PC-3 (cell line): ENCODE results near the genes PTPN14, KCTD3 and ESRRG.

GRCh38 chr1:213473914-213474541 lies 423.0 kb downstream of the RPS6KC1 start:
- RAMPAGE, long total RNA: no peak

DNA sequence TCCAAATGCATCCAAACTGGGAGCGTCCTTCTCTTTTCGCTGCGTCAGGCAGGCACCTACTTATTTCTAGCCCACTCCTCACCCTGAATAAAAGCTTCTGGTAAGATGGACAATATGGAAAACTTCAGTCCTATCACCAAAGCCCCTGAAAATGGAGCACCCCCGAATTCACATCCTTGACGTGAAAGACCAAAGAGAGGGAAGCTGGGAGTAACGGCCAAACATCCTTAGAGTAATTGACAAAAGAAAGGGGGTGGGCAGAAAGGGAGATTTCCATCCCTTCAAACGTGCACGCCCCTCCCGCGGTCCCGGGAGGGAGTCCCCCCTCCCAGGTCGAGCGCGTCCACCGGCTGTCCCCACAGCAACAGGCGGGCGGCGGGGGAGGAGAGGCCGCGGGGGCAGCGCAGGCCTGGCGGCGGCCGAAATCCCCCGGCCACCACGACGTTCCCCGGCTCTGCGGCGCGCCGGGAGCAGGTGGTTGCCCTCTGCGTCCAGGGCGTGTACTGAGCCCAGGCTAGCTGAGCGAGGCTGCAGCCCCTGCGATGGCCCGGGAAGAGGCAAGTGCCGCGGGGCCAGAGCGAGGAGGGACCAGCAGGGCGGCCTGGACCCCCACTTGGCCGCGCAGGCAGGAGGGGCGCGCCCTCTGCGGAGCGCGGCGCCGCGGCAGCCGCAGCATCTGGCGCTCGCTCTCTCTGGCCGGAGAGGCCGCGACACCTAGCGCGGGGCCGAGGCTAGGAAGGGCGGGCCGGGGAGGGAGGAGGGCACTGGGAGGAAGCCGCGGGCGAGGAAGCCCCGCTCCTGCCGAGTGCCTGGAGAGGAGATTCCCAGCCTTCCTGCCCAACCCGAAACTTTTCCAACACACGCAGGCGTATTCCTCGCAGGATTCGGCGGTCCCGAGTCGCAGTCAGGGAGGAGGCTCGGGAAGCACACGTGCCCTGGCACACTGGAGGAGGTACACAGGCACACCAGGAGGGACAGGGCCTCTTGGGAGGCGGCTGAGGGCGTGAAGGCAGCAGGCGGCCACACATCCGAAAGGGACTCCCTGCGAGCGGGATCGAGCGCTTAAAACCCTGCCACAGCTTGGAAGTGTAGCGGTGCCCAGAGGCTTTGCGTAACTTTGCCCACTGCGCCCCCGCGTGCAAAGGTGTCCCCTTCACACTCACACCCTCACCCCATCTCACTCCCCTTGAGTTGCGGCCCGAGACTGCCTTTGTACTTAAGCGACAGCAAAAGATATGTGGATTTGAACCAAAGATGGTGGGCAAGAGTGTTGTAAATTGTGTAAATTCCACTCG lies 5.0 kb upstream of the PROX1 start:
- RAMPAGE, long total RNA: no peak

DNA sequence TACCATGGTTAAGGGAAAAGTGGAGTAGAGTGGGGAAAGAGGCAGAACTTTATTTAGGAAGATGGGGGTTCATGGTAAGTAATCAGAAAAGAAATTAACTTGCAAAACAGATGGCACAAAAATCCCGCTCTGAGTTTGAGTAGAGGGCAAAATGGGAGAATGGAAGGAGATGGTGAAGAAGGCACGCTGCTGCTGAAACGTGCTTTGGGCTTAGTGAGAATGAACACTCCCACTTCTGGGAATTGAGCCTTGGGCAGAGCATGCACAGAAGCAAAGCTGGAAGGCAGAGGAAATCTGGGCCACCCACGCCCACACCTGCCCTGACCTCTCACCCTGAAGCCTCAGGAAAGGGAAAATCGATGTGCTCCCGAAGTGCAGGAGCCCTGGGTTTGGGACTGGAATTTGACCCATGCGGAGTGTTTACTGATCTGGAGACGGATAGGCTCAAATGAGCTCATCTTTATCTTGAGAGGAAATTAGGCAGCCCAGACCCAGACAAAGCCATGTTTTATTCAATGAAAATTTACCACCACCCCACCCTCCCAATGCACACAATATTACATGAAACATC lies 62.7 kb downstream of the PROX1 start:
- RAMPAGE, long total RNA: no peak

DNA sequence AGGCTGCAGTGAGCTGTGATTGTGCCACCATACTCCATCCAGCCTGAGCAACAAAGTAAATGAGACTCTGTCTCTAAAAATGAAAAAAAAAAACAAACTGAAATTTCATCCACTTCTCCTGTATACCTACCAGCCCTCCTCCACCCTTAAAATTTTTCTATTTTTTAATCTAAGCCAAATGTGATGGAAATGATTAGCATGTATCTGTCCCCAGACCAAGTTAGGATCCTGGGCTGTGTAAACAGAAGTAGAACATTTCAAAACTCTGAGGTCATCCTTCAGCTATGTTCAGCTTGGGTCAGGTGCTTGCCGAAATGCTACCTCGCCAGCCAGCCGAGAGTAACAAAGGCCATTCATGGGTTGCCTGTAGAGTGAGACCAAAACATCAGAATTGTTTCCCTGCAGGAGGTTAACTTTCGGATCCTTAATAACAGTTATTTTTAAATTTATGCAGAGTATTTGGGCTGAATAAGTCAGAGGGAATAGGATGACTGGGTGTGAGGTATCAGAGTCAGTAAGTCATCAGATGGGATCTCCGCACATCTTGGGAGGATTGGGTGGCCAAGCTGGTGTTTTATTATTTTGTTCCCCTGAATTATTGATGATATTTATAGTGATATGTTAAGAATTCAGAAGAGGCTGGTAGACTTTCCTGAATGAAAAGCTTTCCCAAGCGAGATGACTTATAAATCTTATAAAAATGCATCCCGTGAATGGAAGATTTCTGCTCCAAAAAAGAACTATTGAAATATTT lies 35.6 kb downstream of the SMYD2 start:
- RAMPAGE, long total RNA: no peak

DNA sequence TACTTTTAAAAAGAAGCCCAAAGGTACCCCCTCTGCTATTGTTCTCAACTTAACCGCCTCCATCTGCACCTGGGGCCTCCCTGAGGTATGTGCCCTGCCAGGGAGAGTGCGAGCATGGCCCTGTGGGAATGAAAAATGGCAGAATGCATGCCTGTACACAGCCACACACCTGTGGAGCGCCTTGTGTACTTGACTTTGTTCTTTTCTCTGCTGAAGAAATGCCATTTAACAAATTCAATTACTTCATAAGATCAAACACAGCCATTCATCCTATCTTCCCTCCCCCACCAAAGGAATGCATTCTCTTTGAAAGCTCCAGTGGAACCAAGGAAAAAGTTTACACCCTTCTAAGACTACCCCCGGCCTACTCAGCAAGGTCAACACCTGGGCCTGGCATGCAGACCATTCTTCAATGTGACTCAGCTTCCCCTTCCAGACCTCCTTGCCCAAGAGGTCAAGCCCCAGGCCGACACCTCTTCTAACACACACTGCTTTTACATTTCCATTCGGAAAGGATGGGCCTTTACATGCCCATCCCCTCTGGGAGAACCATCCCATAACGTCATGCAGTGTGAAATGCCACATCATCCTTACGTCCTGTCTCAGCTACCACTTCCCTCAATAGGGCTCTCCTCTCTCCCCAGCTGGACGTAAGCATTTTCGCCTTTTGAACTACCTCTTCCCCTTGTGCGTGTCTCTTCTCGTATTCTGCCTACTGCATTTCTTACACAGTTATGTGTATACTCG lies 123.8 kb downstream of the SMYD2 start:
- RAMPAGE, long total RNA: no peak

GRCh38 chr1:214422358-214422719 lies 129.1 kb downstream of the PTPN14 start:
- RAMPAGE, long total RNA: no peak

DNA sequence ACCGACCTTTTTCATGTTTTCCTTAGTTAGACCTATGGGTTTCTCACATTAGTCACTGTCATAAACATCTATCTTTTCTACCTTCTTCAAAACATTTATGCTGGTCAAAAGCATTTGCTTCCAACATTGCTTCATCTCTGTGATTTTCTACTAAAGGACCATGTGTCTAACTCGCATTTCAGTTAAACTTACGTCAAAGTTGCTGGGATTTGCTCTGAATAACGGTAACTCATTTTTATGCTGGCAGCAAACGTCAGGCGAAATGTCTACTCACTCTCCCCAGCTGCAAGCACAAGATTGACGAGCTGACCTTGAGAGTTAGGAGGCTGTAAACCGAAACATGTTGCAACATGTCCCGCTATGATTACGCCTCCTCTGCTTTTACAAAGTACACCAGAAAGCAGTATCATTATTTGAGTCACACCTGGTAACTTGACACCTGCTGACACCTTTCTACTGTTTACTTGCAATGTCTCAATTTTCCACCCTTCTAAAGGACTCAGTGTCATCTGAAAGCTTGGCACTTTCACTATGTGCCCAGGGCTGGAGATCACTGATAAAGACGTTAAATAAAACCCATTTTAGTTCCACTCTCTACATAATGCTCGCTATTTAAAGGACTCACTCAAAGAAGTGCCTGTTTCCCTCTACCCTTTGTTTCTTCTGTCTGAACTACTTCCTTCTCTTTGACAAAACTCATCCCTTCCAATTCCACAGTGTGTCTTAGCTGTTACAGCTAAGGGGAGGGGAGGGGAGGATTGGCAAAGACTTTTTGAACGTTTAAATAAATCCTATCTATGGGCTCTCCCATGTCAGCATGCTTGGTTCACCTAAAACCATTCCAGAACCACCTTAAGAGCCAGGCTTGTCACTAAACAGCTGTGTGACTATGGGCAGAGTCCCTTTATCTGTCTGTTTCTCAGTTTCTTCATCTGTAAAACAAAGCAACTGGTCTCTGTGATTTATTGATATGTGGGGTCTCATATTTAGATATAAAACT lies 111.8 kb downstream of the PTPN14 start:
- RAMPAGE, long total RNA: no peak

DNA sequence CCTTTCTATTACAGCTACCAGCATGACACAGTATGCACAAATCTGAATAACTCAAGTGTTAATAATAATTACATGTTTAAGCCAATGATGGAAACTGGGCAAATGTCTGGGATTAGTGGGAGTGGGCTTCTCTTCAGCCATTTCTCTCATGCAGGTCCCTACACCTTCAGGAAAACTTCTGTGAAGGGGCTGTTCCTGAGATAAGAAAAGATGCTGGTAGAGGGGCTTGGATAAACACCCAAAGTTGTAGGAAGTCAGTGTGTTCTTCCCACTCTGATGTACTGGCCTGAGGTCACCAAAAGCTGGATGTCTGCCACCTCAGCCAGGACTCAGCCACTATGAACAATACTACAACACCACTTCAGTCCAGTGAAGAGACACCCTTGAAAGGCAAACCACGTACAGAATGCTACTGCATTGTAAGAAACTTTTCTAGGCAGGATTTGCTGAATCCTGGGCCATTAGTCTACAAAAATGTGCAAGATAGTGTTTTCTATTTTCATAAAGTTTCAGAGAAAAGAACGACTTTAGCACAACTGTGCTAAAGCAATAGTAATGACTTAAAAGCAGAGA lies 2.5 kb downstream of the PTPN14 start:
- RAMPAGE, long total RNA: no peak

DNA sequence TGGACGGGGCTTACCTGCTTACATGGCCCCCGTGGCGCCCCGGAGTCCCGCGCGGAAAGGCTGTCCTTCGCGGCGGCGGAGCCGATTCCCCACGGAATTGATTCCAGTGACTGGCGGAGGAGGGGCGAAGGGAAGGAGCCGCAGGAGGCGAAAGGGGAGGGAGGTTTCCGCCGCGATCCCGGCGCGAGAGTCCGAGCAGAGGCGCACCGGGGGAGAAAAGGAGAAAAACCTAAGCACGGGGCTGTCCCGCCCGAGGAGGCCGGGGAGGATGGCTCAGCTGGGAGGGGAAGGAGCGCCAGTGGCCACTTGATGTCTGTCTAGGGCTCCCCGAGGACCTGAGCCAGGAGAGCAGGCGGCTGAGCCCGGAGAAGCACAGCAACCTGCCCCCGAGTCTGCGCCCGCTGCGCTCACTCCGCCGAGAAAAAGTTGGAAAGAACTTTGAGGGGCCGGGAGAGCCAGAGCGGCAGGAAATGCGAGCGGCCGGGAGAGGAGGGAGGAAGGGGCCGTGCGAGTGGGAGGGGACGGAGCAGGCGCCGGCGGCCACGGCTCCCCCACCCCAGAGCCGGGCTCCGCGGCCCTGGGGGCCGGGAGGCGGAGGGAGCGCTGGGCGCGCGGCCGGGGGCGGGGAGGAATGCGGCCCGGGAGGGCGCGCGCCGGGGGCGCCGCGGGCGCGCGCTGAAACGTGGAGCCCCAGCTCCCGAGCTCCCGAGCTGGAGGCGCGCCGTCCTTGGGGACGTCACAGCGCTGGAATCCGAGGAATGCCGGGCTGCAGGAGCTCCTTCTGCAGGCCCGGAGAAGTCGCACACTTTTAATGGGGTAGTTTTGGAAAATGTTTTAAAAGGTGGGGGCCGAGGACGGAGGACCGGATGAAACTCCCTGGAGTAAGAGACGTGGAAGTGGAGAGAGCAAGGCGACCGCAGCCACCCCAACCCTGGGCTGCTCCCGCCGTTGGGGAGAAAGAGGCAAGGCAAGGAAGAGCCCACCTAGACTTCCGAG lies at the start of gene PTPN14:
Gene PTPN14, minus strand, starts transcription at position 434 of the 996 bp plus-strand sequence.
- RAMPAGE, long total RNA: no peak

DNA sequence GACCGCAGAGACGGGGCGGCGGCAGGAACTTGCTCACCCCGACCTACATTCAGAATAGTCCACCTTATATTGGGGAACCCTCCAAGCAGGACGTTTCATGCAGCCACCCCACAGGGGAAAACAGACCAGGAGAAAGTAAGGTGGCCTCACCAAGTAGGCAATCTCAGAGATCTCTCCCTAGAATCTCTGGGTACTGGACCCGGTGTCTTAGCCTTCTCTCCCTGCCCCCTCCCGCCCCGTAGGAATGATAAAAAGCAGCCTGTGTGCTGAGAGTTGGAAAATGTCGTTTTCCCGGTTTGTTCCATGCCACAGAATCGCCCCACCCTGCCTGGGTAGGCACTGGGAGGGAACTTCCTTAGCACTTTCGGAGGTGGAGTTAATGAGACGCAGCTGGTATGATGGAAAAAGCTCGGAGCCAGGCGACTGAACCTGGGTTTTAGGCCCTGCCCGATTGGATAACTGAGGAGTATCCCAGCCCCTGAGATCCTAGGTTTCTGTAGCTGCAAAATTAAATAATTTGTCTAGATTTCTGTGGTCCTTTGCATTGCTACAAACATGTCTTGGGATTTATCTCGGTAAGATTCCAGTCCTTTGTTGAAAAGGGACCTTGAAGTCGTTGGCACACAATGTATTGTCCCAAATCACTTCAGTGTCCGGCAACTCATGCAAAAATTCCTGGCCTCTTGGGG lies 907 bp upstream of the PTPN14 start:
- RAMPAGE, long total RNA: no peak

DNA sequence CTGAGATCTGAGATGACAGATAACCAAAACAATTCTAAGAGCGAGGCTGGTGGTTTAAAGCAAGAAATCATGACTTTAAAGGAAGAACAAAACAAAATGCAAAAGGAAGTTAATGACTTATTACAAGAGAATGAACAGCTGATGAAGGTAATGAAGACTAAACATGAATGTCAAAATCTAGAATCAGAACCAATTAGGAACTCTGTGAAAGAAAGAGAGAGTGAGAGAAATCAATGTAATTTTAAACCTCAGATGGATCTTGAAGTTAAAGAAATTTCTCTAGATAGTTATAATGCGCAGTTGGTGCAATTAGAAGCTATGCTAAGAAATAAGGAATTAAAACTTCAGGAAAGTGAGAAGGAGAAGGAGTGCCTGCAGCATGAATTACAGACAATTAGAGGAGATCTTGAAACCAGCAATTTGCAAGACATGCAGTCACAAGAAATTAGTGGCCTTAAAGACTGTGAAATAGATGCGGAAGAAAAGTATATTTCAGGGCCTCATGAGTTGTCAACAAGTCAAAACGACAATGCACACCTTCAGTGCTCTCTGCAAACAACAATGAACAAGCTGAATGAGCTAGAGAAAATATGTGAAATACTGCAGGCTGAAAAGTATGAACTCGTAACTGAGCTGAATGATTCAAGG lies 38.8 kb downstream of the CENPF start:
- RAMPAGE, long total RNA: no peak

DNA sequence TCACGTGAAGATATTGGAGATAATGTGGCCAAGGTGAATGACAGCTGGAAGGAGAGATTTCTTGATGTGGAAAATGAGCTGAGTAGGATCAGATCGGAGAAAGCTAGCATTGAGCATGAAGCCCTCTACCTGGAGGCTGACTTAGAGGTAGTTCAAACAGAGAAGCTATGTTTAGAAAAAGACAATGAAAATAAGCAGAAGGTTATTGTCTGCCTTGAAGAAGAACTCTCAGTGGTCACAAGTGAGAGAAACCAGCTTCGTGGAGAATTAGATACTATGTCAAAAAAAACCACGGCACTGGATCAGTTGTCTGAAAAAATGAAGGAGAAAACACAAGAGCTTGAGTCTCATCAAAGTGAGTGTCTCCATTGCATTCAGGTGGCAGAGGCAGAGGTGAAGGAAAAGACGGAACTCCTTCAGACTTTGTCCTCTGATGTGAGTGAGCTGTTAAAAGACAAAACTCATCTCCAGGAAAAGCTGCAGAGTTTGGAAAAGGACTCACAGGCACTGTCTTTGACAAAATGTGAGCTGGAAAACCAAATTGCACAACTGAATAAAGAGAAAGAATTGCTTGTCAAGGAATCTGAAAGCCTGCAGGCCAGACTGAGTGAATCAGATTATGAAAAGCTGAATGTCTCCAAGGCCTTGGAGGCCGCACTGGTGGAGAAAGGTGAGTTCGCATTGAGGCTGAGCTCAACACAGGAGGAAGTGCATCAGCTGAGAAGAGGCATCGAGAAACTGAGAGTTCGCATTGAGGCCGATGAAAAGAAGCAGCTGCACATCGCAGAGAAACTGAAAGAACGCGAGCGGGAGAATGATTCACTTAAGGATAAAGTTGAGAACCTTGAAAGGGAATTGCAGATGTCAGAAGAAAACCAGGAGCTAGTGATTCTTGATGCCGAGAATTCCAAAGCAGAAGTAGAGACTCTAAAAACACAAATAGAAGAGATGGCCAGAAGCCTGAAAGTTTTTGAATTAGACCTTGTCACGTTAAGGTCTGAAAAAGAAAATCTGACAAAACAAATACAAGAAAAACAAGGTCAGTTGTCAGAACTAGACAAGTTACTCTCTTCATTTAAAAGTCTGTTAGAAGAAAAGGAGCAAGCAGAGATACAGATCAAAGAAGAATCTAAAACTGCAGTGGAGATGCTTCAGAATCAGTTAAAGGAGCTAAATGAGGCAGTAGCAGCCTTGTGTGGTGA lies 42.6 kb downstream of the CENPF start:
- RAMPAGE, long total RNA: no peak

GRCh38 chr1:215566812-215567531 lies at the start of gene KCTD3:
Gene KCTD3, plus strand, starts transcription at chr1:215567304.
- RAMPAGE, long total RNA: no peak

DNA sequence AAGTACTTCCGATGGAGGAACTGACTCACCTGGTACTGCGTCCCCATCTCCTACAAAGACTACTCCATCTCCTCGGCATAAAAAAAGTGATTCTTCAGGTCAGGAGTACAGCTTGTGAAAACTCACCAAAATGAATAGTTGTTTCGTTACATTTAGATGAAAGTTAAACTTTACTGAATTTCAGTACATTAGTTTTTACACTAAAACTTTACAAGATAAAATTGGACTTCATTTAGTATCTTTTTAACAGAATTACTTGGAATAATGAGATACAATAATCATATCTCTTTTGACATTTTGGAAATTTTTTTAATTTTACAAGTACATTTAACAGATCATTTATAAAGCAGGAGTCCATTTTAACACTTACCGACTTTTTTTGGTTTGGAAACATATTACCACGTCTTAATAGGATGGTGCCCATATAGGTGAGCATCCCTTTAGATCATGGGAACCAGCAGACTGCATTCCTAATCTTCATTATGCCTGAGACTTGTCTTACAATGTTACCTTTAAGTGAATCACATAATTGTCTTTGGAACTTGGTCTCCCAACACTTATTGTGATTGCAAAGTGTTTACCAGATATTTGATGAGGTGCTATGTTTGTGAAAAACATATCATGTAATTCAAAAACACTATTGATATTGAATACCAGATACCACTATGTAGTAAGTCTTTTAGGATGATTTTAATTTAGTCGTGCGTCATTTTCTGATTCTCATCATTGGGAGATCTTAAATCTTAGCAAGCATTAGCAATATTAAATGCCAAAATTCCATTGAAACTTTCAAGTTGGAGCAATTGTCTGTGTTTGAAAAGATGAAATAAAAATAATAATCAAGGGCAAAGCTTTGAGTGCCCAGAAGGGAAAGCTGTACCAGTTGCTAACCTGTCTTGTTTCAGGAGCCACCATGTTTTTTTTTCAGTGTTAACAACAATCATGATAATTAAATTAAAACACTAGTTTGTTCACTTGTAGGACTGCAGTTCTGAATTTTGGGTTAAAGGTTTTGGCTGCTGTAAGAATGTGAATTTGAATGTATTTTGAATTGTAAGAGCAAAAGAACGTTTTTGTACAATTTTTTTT lies 53.7 kb downstream of the KCTD3 start:
- RAMPAGE, long total RNA: no peak

GRCh38 chr1:215639356-215639933 lies 72.3 kb downstream of the KCTD3 start:
- RAMPAGE, long total RNA: no peak

- RAMPAGE, long total RNA: no peak
Observed at GRCh38 chr1:216499577-216499959, 76.3 kb upstream of the USH2A start.

DNA sequence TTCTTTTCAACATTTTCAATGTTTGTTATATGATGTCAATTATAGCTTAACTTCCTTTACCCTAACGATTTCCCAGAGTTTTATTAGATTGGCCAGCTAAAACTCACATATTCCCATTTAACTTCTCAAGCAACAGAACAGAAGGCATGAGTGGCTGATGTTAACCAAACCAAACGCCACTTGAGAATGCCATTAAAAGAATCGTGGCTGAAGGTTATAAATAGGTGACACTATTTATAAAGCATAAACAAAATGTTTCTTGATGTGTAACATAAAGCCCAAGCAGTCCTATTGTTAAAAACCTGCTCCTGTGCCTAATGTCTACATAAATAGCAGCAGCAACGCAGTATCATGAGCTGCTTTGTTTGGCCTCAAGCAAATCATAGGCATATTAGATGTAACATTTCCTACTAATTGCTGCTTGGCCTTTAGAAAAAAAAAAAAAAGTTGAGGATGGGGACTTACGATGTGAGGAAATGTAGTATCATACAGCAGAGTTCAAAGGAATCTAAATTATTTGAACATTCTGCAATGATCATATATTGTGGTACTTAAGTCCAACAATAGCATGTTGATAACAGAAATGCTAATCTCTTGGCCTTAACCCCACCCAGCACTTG lies 106.0 kb downstream of the ESRRG start:
- RAMPAGE, long total RNA: no peak

DNA sequence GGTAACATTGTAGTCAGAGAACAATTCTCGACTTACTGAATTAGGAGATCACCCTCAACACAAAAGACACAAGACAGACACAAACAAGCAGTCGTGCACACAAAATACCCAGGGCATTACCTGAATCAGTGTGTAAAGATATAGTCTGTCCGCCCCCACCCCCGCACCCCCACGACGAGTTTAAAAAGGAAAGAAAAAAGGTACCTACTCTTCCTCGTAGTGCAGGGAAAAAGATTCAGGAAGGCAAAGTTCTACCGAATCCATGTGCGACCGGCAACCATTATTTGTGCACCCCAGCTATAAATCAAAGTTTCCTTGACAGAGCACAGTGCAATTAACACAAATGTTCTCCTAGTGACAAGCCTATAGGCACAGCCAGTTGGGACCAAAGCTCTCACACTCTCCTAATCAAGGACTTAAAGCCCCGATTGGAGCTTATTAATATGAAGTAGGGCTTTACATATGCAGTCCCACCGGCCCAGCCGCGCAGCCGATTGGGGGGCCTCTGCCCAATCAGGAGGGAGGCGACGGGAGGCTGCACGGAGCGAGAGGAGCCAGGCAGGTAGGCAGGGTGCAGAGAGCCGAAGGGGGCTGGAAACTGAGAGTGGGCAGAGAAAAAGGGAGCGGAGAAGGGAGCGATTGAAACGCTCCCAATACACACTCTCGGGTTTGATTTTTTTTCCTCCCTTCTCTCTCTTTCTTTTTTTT lies at the start of gene ESRRG:
Gene ESRRG, minus strand, starts transcription at position 394 of the 708 bp plus-strand sequence.
- RAMPAGE, long total RNA: no peak

GRCh38 chr1:217089396-217090157 lies 366.3 kb upstream of the ESRRG start:
- RAMPAGE, long total RNA: no peak

GRCh38 chr1:217453799-217454242 lies 177.1 kb downstream of the GPATCH2 start:
- RAMPAGE, long total RNA: no peak